Temporal lobe (tissue), 2 donors: ENCODE measurements around a stretch of chr2.

DNA sequence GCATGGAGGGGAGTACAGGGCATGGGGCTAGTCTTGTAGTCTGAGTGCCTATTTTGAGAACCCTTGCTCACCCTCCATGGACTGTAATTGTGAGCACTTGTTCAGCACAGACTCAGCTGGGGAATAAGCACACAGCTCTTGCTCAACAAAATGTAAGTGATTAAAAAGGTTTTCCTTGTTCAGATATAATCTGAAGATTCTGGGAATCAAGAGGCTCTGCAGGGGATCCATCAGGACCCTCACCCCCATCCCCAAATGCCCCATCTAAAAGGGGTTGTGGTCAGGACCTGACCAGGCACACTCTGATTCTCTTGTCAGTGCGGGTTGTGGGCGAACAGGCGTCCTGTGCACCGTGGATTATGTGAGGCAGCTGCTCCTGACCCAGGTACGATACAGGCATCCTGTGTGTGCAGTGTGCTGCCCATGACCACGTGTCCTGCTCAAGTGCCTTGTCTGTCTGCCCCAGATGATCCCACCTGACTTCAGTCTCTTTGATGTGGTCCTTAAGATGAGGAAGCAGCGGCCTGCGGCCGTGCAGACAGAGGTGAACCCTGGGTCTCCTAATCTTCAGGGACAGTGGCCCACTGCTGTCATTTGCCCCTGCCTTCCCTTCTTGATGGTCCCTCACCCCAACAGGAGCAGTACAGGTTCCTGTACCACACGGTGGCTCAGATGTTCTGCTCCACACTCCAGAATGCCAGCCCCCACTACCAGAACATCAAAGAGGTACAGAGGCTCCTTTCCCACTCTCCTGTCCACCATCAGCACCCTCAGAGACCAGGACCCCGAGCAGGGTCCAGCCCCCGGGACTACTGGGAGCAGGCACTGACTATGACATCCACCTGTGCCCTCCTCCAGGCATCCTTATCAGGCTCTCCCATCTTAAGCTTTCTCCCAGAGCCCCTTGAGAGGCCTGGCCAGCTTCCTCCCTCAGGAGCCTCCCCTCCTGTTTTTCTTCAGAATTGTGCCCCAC, 14.7 kb downstream of the PTPN18 start:
- RAMPAGE, long total RNA: no peak

DNA sequence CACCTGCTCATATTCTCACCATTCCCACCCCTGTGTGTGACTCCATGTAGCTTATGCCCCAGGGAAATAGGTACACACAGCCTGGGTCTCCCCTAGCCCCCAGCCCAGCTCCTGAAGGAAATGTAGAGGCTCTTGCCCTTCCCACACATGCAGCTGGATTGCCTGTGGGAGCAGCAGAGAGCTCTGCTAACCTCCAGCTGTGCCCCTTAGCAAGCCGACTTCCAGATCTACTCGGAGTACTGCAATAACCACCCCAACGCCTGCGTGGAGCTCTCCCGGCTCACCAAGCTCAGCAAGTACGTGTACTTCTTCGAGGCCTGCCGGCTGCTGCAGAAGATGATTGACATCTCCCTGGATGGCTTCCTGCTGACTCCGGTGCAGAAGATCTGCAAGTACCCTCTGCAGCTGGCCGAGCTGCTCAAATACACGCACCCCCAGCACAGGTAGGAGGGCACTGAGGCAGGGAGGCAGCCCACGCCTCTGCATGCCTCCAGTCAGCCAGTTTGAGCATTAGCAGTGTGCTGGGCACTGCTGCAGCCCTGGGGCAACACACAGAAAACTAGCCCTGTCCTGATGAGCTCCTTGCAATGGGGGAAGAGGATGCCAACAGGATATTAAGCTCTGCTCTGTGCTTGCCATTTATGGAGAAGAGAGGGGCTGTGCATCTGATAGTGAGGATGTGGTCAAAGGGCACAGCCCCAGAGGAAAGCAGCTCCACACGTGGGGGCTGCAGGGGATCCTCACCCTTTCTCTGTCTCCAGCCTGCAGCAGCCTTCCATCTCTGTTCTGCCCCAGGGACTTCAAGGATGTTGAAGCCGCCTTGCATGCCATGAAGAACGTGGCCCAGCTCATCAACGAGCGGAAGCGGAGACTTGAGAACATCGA, 52.0 kb downstream of the FAM168B start:
- RAMPAGE, long total RNA: no peak

DNA sequence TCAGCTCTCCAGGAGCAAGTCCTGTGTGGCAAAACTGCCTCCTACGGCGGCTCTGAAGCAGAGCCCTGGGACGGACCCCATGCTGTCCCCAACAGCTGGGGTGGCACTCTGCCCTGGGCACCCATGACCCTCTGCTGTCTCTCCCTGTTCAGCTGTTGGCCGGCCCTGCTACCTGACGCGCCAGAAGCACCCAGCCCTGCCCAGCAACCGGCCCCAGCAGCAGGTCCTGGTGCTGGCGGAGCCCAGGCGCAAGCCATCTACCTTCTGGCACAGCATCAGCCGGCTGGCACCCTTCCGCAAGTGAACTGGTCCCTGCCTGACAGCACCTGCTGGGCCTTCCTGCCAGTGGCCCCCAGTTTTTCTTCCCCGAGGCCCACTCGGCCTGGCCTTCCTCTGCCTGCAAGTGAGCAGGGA, 47.4 kb downstream of the FAM168B start:
- RAMPAGE, long total RNA: no peak

DNA sequence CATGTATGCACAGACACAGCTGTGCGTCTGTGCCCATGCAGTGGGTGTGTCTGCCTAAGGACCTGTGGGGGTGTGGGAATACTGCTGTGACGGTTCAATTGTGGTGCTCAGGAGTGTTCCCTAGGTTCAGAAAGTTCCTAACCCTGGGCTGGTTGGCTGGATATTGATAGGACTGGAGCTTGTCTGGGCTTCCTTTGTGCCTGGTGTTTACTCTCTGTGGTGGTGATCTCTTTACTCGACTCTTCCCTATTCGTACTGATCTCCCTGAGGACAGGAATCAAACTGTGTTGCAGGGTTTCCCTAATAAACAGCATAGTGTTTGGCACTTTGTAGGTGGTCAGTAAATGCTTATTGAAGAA, 1.3 kb downstream of the PLEKHB2 start:
- RAMPAGE, long total RNA: no peak

DNA sequence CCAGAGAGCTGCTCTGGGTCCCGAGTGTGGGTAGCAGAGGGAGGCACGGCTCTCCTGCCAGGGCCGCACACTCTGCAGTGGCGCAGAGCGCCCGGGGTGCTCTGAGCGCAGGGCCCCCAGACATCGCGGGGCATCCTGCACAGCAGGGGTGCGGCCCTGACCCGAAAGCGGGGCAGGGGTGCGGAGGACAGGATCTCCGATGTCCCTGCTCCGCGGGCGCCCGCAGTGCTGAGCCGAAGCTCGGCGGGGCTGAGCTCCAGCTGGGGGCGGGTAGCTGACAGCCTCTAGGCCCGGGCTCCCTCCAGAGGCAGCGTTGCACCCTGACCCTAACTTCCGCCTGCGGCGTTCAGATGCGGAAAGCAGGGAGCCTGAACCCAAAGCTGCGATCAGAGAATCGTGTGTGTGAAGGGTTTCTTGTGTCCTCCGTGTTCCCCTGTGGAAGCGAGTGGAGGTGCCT, 30.6 kb upstream of the RAB6D start:
- RAMPAGE, long total RNA: no peak

DNA sequence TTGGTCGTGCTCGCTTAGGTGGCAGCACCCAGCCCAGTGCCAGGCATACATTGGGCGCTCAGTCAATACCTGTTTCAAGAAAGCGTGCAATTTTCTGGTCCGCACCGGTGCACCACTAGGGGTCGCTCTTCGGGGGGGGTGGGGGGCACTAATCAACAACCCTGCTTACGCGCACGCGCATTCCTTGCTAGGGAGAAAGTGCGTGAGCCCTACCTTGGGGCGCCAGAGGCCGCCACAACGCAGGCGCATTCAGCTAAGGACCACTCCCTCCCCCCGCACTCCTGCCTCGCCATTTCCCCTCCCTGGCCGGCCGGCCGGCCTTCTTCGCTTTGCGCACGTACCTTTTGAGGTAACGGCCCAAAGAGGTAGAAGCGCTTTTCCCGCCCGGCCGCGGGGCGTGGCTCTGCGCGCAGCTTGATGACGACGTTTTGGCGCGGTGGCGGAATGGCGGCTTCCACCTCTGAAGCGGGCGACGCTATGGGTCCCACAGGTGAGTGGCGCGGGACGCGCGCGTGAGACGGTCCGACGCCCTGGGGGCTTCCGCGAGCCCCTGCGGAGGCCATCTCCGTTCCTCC, 541 bp upstream of the MZT2A start:
- RAMPAGE, long total RNA: start-site peak on the plus strand centred at position 435 of the sequence, 9 bp wide, 25 and 12 reads in 2 replicates

- RAMPAGE, long total RNA: no peak
Measured at GRCh38 chr2:132353541-132353932, 63.1 kb upstream of the GPR39 start.

- RAMPAGE, long total RNA: no peak
Measured at GRCh38 chr2:132415155-132415749, 1.4 kb upstream of the GPR39 start.

DNA sequence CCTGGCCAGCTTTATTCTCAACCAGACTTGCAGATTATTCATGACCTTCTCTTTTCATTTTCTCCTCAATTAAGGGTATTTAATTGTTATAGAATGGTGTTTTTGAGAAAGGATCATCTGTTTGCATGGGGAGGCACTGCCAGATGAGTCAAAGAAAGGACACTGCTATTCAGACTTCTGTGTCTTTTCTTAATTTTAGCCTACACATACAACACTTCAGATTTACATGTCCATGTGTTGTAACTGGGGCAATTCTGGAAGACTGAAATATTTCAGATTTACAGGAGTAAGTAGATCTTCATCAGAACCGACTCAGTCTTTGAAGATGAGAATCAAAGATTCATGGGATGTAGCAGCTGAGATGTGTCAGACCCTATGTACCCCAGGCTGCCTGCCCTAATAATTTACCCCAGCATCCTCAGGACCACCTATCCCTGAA, 64.1 kb upstream of the LYPD1 start:
- RAMPAGE, long total RNA: no peak

DNA sequence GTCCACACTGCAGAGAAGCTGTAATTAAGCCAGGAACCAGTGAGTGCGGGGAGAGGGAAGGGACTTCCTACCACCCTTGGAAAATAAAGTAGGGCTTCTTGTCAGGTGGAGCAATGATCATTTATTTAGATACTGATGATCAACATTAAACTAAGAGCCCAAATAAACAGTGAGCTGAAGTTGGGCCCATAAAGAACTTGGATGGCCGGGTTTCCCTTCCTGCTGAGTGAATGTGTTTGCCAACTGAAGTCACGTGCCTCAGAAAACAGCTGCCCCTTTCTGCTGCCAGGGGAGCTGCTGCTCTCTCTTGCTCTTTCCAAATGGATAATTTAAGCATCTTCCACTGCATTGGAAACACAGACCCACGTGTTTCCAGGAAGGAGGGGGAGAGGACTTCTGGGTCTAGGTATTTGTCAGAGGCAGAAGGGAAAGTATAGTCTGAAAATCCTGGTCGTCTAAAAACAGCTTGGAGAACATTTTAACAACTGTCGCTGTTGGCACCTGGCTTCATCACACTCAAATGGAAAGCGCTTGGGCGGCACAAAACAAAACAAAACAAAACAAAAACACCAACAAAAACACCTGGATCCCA, 22.9 kb upstream of the NCKAP5 start:
- RAMPAGE, long total RNA: no peak

- RAMPAGE, long total RNA: no peak
Measured at GRCh38 chr2:134123348-134123830, 130.5 kb upstream of the MGAT5 start.

DNA sequence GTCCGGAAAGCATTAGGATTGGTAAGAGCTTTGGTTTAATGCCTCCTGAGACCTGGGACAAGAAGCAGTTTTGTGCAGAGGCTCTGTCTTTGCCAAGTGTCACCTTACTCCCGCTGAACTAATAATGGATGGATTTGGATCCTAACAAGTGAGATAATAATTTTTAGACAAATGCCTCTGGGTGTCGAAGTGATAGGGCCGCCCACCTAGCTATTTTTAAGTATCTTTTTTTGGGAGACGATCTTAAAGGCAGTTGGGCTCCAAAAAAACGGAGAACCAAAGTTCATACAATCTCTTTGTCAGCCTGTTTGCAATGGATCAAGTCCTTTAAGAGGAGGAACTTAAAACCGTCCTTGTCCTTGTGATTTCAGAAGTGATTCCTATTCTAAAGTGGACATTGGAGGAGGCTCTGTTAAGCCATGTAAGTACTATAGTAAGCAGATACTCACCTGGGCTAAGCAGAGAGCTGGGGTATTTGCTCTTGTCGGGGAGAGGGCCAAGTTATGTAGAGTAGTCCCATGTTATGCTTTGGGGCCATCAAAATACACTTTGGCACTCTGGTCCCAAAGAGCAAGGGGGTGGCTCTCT, 82.4 kb upstream of the MGAT5 start:
- RAMPAGE, long total RNA: no peak

GRCh38 chr2:134173158-134173921, 80.5 kb upstream of the MGAT5 start:
- RAMPAGE, long total RNA: no peak

DNA sequence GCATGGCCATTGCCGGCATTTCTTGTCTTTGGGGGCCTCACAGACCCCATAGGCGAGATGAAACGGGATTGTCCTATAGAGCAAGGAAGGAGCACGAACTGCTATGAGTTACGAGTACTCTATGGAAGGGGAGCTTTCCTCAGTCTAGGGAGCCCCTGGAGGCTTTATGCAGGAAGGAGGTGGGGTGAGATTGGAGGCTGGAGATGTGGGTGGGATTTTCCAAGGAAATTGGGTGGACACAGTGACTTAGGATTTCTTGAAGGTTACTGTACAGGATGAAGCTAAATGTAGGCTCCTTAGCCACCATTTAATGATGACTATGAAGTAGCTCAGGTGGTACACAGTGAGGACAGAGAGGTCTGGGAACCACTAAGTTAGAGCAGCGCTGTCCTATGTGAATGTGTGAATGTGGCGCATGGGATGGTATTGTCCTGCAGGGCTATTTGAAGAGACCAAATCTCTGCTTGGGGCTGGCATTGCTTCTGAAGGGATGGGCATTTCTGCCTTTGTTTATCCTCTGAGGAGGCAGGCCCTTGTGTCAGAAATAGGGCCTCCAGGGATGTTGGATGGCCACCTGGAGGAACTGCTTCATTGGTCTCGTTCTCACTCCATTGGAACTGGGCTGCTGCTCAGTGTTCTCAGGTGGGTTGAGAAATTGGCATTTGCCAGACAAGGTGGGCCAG, 5.4 kb upstream of the MGAT5 start:
- RAMPAGE, long total RNA: no peak

GRCh38 chr2:134320925-134321478, 67.1 kb downstream of the MGAT5 start:
- RAMPAGE, long total RNA: no peak

DNA sequence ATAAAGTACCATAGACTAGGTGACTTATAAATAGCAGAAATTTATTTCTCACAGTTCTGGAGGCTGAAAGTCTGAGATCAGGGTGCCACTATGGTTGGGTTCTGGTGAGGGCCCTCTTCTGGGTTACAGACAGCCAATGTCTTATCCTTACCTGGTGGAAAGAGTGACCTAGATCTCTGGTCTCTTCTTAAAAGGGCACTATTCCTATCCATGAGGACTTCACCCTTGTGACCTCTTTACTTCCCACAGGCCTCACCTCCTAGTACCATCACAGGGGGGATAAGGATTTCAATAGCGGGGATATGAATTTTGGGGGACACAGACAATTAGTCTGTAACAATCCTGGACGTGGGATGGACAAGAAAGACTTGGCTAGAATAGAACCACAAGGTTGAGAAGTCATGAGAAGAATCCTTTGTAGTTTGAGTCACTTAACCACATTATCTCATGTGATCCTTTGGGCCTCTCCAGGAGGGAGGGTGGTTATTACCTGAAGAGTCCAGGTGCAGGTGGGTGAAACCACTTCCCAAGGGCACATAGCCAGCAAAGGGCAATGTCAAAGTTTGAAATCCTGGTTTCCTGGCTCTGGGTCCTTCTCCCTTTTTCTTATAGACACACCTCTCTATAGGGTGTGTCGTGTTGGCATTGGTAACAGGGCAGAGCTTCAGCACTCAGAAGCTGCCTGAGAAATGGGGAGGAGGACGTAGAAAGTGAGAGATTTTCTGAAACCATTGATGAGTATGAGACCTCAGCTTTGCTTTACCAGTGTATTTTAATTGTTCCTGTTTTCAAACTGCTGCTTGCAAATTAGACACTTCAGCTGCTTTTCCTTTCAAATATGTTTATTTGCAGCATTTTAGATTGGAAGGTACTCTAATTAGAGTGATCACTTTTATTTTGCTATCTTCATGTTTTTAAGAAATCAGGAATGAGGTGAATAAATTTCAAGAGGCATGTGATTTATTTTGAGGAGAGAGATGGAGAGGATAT, 137.8 kb downstream of the MGAT5 start:
- RAMPAGE, long total RNA: no peak

DNA sequence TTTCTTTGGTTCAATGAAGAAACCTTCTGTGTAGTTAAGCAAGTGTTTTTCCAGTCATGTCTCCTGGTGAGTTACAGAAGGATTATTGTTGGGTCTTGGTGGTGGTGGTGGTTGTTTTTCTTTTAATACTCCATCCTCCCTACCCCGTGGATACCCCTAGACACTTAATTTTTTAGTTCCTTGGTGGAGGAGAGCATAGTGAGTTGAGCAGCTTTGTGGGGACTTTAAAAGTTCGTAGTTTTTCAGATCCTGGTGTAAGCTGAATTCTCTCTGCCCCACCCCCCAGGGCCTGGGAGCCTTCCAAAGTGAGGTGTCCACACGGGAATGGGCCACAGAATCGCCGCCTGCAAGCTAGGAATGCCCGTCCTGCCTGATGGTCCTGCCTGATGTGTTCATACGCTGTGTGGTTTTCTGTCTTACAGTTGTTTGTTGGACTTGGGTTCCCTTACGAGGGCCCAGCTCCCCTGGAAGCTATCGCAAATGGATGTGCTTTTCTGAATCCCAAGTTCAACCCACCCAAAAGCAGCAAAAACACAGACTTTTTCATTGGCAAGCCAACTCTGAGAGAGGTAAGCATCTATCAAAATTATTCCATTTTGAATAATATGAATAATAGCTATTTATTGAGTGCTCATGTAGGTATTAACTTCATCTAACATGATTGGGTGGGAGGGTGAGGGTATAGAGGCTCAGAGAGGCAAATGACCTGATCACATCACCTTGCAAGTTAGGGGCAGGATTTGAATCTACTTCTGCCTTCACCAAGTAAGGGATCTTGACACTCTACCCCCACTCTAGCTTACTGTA, 158.8 kb downstream of the MGAT5 start:
- RAMPAGE, long total RNA: no peak

DNA sequence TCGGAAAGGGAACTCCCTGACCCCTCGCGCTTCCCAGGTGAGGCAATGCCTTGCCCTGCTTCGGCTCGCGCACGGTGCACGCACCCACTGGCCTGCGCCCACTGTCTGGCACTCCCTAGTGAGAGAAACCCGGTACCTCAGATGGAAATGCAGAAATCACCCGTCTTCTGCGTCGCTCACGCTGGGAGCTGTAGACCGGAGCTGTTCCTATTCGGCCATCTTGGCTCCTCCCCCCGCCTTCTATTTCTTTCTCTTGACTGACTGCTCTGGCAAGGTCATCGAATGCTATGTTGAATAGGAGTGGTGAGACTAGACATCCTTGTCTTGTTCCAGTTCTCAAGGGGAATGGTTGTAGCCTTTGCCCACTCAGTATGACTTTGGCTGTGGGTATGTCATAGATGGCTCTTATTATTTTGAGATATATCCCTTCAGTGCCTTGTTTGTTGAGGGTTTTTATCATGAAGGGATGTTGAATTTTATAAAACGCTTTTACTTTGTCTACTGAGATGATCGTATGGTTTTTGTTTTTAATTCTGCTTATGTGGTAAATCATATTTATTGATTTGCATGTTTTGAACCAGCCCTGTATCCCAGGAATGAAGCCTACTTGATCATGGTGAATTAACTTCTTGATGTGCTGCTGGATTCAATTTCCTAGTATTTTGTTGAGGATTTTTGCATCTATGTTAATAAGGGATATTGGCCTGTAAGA, 62.3 kb downstream of the TMEM163 start:
- RAMPAGE, long total RNA: no peak

DNA sequence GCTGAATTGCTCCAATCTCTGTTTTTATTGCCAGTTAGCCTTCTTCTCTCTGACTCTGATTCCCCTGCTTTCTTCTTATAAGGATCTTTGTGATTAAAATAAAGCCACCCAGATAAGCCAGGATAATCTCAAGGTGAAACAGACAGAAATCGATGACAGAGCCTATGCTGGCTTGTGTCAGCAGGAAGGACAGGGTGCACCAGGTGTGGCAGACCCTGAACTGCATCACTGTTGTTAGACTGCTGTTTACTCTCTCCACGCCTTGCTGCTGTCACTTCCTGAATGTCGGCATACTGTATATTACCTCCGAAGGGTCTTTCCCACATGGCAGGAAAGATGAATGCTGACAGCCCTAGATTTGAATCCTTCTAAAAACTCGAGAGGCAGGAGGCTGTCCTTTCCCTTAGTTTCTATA, 18.8 kb upstream of the TMEM163 start:
- RAMPAGE, long total RNA: no peak

- RAMPAGE, long total RNA: no peak
Measured at GRCh38 chr2:134865054-134866205, 27.0 kb downstream of the ACMSD start.